Heart (tissue), 3 donors: ENCODE results near the genes SHOX and DHRSX.

- RAMPAGE, long total RNA, 2 experiments: no peak in any of the 2 experiments
Measured at GRCh38 chrX:282915-283921, 2.0 kb downstream of the PLCXD1 start.

DNA sequence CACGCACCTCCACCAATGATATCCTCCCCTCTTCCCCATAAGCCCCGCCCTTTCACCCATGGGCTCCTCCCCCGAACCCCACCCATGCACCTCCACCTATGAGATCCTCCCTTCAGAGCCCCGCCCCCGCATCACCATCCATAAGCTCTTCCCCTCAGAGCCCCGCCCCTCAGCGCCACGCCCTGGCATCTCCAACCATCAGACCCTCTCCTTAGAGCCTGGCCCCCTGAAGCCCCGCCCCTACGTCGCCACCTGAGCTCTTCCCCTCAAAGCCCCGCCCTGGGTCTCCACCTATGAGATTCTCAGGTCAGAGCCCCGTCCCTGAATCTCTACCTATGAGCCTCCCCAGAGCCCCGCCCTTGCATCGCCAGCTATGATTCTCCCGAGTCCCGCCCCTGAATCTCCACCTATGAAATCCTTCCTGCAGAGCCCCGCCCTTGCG is 748 bp downstream of the GTPBP6 start:
- RAMPAGE, long total RNA, 2 experiments: no peak in any of the 2 experiments

DNA sequence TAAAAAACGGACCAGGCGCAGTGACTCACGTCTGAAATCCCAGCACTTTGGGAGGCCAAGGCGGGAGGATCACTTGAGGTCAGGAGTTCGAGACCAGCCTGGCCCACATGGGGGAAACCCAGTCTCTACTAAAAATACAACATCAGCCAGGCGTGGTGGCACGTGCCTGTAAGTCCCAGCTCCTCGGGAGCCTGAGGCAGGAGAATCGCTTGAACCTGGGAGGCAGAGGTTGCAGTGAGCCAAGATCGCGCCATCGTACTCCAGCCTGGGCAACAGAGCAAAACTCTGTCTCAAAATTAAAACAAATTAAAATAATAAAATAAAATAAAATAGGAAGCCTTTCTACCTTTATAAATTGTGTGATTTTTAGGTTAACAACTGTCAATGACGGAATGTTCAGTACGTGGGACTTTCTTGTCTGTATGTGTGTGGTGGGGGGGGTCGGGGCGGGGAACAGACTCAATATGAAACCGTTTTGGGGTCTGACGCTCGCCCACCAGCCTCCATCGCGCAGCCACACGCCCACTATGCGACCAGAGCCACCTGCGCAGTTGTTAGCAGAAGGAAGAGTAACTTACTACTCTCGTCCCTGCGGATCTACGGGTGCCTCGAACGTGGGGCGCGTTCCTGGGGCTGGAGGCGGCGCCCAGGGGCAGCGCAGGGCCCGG is 783 bp downstream of the PPP2R3B start:
- RAMPAGE, long total RNA, 2 experiments: no peak in any of the 2 experiments

GRCh38 chrX:630390-631043 is at the start of gene SHOX:
Gene SHOX, plus strand, starts transcription at chrX:630791.
- RAMPAGE, long total RNA, 2 experiments: no peak in any of the 2 experiments

GRCh38 chrX:1402944-1403602 is 11.2 kb upstream of the SLC25A6 start:
- RAMPAGE, long total RNA, 2 experiments: no peak in any of the 2 experiments

GRCh38 chrX:1435195-1435905 is 17.4 kb downstream of the ASMTL start:
- RAMPAGE, long total RNA, 2 experiments: no peak in any of the 2 experiments

GRCh38 chrX:1468272-1468900 is 15.7 kb upstream of the ASMTL start:
- RAMPAGE, long total RNA, 2 experiments: no peak in any of the 2 experiments

DNA sequence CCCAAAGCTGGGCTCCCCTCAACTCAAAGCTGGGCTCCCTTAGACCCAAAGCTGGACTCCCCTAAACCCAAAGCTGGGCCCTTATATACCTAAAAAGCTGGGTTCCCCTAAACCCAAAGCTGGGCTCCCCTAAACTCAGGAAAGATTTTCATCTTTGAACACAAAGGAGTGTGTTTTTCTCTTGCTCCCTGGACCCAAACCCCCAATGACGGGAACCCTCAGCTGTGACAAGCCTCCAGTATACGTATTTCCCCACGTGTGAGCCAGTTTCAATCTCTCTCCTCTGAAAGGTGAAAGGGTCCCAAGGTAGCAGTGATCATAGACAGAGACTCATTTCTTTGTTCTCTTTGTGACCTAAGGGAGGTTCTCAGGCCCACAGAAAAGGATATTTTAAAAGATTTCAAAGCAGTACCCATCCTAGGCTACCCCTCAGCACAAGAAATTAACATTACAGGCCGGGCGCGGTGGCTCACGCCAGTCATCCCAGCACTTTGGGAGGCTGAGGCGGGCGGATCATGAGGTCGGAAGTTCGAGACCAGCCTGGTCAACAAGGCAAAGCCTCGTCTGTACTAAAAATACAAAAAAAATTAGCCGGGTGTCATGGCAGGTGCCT is 31.4 kb upstream of the ASMTL start:
- RAMPAGE, long total RNA, 2 experiments: no peak in any of the 2 experiments

- RAMPAGE, long total RNA, 2 experiments: no peak in any of the 2 experiments
Measured at GRCh38 chrX:1593681-1594668, 2.6 kb downstream of the AKAP17A start.

DNA sequence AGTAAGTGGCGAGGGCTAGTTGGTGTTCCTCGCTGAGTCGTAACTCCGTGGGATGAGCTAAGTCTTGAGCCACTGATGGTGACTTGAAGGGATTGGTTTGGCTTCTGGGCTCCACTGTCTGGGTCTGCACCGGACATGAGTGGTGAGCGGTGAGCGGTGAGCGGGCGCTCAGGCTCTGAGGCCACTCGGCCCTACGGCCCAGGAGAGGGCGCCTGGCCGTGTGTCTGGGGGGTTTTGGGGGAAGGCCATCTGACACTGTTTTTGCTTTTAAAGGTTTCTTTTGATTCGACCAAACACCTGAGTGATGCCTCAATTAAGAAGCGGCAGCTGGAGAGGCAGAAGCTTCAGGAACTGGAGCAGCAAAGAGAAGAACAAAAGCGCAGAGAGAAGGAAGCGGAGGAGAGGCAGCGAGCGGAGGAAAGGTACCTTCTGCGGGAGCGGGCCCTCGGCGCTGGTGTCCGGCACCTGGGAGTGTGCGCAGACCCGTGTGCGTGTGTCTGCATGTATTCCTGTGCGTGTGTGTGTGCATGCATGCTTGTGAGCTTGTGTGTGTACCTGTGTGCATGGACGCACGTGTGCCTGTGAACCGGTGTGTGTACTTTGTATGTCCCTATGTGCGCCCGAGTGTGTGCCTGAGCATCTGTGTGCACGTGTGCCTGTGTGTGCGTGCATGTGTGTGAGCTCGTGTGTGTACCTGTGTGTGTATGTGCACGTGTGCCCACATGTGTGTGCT is 3.9 kb downstream of the AKAP17A start:
- RAMPAGE, long total RNA, 2 experiments: no peak in any of the 2 experiments

GRCh38 chrX:1605701-1606122 is 9.1 kb upstream of the ASMT start:
- RAMPAGE, long total RNA, 2 experiments: no peak in any of the 2 experiments

DNA sequence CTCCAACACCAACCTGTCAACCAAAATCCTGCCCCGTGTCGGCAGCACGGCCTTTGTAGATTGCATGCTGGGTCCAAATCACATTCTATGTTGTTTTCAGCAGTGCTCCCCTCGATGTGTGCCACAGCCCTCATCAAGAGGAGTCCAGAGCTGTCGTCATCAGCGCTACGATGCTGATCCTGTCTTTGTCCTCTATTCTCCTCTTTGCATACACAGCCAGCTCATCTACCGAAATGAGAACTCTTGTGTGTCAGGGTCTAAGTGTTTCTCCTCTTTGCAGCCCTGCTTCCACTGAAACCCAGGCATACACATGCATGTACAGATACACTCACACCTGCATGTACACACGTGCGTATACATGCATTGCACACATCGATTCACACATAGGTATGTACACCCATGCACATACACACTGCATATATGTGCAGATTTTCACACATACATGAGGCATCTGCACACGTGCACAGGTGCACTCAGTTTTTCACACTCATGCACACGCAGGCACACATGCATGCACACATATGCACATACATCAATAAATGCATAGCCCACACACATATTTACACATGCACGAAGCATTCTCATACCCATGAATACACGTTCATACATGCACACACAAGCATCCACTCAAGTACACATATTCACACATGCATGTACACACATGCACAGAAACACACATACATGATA is 324.9 kb downstream of the DHRSX start:
- RAMPAGE, long total RNA, 2 experiments: no peak in any of the 2 experiments

GRCh38 chrX:2388159-2389123 is 112.3 kb downstream of the DHRSX start:
- RAMPAGE, long total RNA, 2 experiments: no peak in any of the 2 experiments

DNA sequence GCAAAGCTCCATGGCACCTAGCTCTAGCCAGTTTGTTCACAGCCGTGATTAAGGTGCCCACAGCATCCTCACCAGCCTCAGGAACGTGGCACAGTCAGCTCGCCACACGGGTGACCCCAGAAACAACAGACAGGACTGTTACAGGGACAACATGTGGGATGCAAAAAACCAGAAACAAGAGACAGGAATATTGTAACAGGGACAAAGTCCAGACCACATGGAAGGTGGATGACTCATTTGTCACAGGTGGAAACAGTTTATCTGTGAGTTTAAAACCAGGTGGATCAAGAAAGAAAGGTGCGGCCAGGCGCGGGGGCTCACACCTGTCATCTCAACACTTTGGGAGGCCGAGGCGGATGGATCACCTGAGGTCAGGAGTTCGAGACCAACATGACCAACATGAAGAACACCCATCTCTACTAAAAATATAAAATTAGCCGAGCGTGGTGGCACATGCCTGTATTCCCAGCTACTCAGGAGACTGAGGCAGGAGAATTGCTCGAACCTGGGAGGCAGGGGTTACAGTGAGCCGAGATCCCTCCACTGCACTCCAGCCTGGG is 23.4 kb downstream of the DHRSX start:
- RAMPAGE, long total RNA, 2 experiments: no peak in any of the 2 experiments

DNA sequence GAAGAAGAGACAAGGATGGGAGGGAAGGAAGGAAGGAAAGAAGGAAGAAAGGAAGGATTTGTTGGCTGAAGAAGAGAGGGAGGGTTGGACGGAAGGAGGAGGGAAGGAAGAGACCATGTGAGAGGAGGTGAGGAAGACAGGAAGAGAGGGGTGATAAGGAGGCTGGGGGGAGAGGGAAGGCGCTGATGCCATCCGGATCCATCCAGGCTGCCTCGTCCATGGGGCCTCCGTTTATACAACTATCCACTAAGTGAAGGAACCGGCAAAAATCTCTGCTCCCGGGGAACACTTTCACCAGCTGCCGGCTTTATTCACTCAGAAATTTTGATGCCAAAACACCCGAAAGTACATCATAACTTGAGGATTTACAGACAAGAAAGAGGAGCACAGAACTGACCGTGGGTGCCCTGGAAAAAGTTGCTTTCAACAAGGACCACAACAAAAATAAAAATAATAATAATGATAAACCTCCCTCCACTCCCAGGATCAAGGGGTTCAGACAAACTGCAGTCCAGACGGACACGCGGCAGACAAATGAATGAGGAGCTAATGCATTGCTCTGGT is 14.8 kb downstream of the DHRSX start:
- RAMPAGE, long total RNA, 2 experiments: no peak in any of the 2 experiments

DNA sequence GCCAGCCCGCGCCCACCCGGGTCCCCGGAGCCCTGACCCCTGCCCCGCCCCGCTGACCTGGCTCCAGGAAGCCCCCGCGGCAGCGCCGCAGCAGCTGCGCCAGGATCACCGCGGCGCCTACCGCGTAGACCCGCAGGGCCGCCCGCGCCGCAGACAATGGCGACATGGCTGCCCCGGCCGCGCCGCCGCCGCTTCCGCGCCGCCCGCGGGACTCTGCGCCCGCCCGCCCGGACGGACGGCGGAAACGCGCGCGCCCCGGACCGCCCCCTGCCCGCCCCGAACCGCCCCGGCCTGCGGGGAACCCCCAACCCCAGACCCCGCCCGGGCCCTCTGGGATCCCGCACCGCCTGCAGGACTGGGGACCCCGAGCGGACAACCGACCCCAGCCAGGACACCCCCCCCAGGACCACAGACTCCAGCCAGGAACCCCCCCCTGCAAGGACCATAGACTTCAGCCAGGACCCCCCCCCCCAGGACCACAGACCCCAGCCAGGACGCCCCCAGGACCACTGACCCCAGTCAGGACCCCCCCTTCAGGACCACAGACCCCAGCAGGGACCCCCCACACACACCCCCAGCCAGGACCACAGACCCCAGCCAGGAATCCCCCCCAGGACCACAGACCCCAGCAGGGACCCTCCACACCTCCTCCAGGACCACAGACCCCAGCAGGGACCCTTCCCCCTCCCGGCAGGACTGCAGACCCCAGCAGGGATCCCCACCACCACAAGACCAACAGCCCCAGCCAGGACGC is at the start of gene DHRSX:
TSS of gene DHRSX (minus strand) at position 217 of the 754 bp plus-strand sequence.
- RAMPAGE, long total RNA, 2 experiments: no peak in any of the 2 experiments

GRCh38 chrX:2767382-2767978 is 15.6 kb downstream of the XG start:
- RAMPAGE, long total RNA, 2 experiments: no peak in any of the 2 experiments

DNA sequence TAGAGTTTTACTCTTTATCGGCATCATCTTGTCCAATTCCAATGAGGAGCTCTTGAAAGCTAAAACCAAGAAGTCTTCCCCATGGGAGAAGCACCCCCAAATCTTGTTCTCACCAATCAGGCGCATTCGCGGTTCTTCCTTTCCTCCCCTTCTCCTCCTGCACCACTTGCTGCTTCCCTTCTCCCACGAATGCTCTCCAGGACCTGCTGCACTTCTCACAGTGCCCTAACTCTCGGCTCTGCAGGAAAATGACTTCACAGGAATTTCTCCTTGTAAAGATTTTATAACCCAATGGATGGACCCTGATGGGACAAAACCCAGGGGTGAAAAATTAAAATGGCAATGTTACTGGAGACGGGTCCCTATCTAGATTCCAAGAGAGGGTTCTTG is 39.0 kb downstream of the ARSD start:
- RAMPAGE, long total RNA, 2 experiments: no peak in any of the 2 experiments

DNA sequence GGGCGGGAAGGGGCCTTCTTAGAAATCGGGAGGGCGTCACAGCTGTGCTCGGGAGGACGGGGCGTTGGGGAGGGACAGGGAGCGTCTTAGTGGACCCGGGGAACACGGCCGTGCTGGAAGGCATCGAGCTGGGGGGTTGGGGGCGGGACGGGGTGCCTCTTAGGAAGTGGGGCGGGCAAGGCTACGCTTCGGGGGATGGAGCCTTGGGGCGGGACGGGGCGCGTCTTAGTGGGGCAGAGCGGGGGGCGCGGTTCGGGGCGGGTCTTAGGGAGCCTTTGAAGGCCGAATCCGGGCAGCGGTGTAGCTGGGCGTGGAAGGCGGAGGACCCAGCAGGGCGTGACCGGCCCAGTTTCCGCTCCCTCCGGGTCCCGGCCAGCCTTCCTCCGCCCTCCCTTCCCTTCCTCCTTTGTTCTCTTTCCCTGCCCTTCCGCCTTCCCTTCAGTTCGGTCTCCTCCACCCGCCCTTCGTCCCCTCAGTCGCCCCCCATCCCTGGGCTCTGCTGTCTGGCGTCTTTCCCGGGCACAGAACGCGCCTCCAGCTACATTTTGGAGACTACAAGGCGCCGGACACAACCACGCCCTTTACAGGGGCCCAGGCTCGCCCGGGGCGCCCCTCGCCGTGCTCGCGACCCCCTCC is 478 bp downstream of the ARSD start:
- RAMPAGE, long total RNA, 2 experiments: no peak in any of the 2 experiments

DNA sequence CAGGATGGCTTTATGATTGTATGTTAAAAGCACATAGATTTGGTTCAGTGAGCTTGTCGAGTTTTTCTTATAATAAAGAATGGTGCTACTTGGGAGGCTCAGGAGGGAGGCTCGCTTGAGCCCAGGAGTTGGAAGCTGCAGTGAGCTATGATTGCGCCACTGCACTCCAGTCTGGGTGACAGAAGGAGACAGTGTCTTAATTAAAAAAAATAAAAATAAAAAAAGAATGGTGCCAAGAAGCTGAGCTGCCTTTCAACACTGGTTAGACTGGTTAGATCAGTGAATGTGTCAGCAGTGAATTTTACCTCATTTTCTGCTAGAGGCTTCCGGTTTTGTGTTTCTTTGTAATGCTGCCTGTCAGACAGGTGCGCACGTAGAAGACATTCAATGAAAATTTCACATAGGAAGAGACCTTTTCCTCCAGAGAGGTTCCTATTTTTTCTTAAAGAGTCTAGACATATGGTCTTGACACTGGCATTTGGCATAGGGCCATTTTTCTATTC is 15.1 kb upstream of the ARSF start:
- RAMPAGE, long total RNA, 2 experiments: no peak in any of the 2 experiments